H9 (cell line): ENCODE data around the gene PAM.

- PRO-cap = bidirectional peak, plus-strand start at chr5:102755068, minus-strand start at chr5:102755034; bidirectional peak, plus-strand start at chr5:102755330, minus-strand start at chr5:102755206
Measured at GRCh38 chr5:102754612-102755423, at the start of gene PAM. Gene PAM (plus strand): TSS chr5:102755305.

GRCh38 chr5:102759401-102759980, 4.4 kb downstream of the PAM start:
- PRO-cap = no peak

- PRO-cap = no peak
Measured at GRCh38 chr5:102948238-102948670, 171.7 kb downstream of the GIN1 start.

- PRO-cap = no peak
Measured at GRCh38 chr5:103009627-103009951, 110.3 kb downstream of the GIN1 start.

DNA sequence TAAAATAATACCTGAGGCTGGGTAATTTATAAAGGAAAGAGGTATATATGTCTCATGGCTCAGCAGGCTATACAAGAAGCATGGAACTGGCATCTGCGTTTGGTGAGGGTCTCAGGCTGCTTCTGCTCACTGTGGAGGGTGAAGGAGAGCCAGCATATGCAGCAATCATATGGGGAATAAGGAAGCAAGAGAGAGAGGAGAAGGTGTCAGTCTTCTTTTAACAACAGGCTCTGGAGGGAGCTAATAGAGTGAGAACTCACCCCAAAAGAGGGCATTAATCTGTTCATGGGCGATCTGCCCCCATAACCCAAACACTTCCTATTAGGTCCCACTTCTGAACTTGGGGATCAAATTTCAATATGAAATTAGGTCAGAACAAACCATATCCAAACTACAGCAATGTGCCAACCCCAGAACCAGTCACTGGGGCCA, 84.5 kb downstream of the GIN1 start:
- PRO-cap = no peak

DNA sequence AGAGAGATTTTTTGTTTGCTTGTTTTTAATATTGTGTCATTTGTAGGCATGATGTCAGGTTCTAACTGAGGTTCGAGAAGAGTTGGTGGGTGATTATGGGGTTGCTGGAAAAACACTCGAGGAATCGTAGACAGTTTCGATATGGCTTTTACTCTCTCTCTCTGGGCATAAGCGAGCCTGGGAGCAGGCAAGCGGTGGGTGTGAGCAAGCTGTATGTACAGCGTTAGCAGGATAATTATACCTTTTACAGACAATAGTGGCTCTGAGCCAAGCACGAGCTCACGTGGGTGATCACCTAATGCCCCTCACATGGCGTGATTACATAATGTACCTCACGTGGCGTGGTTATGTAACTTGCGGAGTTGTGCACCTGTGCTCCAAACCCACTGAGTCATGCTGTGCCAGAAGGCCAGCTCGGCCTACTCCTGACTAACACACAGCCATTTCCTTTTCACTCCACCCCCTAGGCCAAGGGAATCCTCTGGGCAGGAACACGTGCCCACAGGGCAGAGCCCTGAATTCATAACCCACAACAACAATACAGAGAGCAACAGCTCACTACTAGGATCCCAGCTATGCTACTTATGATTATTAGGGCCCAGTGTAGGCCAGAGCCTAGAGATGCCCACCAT, 797.2 kb downstream of the EFNA5 start:
- PRO-cap = no peak

GRCh38 chr5:107542334-107542977, 128.3 kb downstream of the EFNA5 start:
- PRO-cap = no peak

- PRO-cap = bidirectional peak, plus-strand start at chr5:107671514, minus-strand start at chr5:107671417
Measured at GRCh38 chr5:107671371-107671938, 718 bp upstream of the EFNA5 start.

- PRO-cap = no peak
Measured at GRCh38 chr5:107672872-107673336, 2.2 kb upstream of the EFNA5 start.

DNA sequence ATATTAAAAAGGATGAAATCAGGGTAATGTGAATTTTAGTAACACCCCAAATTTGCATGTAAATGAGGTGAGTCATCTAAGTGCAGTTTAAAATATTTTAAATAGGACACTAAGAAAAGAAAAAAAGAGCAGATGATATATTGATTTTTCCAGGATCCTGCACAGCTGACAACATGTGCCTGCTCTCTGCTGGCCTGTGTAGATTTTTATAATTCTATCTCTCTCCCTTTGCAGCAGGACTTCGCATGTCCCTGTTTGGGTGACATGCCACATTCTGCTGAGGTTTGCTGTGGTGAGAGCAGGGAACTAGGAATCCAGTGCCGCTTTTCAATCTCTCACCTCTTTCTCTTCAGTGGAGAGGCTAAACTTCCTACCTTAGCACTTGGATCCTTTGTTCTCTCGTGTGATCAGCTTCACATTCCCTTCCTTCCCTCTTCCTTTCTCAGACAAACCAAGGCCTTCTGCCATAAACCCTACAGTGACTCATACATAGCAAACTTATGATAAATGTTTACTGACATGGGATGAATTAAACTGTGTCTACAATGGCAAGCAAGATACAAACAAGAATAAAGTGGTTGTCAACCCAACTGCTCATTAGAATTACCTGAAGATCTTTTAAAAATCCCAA, 198.8 kb upstream of the EFNA5 start:
- PRO-cap = no peak

- PRO-cap = no peak
Measured at GRCh38 chr5:107943931-107944387, 273.2 kb upstream of the EFNA5 start.

GRCh38 chr5:108341645-108342448, 40.1 kb downstream of the FBXL17 start:
- PRO-cap = no peak

DNA sequence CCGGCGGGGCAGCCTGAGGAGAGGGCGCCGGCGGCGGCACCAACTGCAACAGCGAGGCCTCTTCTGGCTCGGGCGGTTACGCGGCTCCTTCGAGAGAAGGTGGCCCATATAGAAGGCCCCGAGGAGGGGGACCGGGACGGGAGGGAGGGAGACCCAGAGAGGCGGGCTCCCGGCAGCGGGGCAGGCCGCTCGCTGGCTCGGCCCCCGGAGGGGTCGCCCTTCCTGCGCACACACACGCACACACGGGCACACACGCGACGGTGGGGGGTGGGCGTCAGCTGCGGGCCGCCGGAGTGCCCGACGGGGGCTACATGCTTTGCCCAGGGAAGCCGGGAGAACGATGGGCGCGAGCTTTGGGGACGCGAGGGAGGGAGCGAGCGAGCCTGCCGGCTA, 318 bp downstream of the FBXL17 start:
- PRO-cap = bidirectional peak, plus-strand start at position 249 of the sequence, minus-strand start at position 194 of the sequence

- PRO-cap = bidirectional peak, plus-strand start at chr5:108748985, minus-strand start at chr5:108748700; bidirectional peak, plus-strand start at chr5:108749240, minus-strand start at chr5:108749241; bidirectional peak, plus-strand start at chr5:108749302, minus-strand start at chr5:108749317
Measured at GRCh38 chr5:108748873-108749981, 1.5 kb downstream of the FER start.

DNA sequence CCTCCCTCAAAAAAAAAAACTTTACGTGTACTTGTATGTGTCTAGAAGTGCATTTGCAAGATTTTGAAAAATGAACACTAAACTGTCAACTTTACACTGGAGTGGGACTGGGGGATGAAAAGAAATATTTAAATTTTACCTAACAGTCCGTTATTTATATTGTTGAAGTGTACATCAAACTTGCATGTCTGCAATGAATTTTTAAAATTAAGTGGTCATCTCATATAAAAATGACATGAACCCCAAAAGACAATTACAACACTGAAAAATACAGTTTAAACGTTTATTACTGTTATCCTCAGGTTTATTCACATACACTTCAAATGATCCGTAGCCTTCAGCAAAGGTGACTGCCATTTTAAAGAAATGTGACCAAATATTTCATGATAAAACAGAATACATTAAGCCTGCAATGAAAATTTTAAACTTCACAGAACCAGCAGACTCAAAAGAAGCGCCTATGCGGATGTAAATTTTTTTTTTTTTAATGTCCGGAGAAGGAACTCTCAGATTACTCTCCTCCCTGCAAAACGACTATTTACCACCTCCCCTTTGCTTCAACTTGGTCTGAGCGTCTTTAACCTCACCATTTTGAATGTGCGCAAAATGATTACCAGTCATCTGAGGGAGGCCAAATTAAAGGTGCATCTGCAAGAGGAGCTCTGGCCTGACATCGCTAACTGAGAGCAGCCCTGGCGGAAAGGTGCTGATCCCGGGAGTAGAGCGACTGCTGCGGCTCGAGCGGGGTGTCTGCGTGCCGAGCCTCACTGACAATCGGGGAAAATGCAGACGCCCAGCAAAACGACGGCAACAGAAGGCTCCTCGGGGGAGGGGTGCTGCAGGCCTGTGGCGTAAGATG, 1.0 kb downstream of the PJA2 start:
- PRO-cap = bidirectional peak, plus-strand start at position 586 of the sequence, minus-strand start at position 357 of the sequence; unidirectional peak, plus-strand start at position 681 of the sequence; bidirectional peak, plus-strand start at position 721 of the sequence, minus-strand start at position 732 of the sequence; bidirectional peak, plus-strand start outside the sequence, minus-strand start at position 785 of the sequence

- PRO-cap = no peak
Measured at GRCh38 chr5:109699552-109700212, 10.0 kb downstream of the MAN2A1 start.

GRCh38 chr5:109794012-109794423, 104.3 kb downstream of the MAN2A1 start:
- PRO-cap = no peak

- PRO-cap = no peak
Measured at GRCh38 chr5:109867423-109868169, 177.9 kb downstream of the MAN2A1 start.

DNA sequence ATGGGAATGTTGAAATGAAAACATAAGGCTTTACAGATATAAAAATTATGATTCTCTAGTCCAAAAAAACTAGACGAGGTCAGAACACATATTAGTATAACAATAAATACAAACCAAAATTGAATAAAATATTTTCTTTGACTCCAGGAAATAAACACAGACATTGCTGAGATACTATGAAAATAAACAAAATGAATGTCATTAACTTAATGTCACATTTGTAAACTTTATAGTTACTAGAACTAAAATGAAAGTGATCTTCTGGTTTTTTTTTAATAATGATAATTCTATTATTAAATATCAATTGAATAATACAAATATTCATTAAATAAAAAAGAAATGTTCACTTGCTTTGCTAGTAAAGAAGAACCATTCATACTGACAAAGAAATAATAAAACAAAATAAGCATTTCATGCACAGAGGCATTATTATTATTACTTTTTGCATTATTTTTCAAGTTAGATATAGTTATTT, 230.9 kb downstream of the TMEM232 start:
- PRO-cap = no peak

- PRO-cap = no peak
Measured at GRCh38 chr5:111103755-111105168, 12.1 kb downstream of the WDR36 start.